ENCODE measurements around the genes TAF1L, SPINK4, AQP7, PRSS3, UBAP2 and NUDT2.

DNA sequence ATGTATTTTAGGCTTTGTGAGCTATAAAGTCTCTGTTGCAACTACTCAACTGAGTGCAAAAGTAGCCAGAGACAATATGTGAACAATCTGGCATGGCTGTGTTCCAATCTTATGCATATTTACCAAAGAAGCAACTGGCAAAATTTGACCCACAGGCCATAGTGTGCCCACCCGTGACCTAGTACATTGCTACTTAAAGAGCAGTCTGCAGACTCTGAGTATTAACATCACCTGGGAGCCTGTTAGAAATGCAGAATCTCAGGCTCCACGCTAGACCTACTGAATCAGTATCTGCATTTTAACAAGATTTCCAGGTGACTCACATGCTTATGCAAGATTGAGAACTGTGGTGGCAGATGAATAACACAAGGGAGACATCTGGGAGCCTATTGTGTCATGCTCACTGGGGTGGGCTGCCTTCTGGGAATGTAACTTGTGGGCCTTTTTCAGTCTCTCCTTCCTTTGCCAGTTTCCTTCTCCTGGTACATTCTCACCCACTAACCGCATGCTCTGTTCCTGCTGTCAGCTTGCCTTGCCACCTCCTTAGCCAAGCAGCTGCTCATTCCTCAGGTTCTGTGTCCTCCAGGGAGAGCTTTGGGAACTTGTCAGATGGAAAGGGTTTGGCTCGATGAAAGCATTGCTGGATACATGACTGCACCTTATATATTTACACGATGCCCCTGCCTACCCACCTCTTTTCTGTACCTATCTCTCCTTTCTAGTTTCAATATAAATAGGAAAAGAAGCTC is 176.5 kb upstream of the C9orf72 start:
- PRO-cap, 7 experiments: no peak in any of the 7 experiments
- RAMPAGE, long total RNA, 2 experiments: no peak in any of the 2 experiments

- PRO-cap, 7 experiments: no peak in any of the 7 experiments
- RAMPAGE, long total RNA, 2 experiments: no peak in any of the 2 experiments
Observed at GRCh38 chr9:27844722-27845083, 271.4 kb upstream of the C9orf72 start.

DNA sequence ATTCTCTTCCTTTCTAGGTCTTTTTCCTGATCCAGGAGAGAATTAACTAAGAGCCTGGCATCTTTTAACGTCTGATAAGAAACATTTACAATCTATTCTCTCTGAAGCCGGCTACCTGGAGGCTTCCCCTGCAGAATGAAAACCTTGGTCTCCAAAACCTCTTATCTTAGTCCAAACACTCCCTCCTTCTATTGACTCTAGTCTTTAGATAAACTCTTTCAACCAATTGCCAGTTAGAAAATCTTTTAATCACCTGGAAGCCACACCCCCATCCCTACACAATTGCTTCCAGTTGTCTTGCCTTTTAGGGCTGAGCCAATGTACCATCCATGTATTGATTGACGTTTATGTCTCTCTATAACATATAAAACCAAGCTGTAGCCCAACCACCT is 297.1 kb downstream of the LINGO2 start:
- PRO-cap, 7 experiments: no peak in any of the 7 experiments
- RAMPAGE, long total RNA, 2 experiments: no peak in any of the 2 experiments

GRCh38 chr9:29212010-29212572 is 1.3 kb downstream of the LINGO2 start:
- PRO-cap, 7 experiments: no peak in any of the 7 experiments
- RAMPAGE, long total RNA, 2 experiments: no peak in any of the 2 experiments

DNA sequence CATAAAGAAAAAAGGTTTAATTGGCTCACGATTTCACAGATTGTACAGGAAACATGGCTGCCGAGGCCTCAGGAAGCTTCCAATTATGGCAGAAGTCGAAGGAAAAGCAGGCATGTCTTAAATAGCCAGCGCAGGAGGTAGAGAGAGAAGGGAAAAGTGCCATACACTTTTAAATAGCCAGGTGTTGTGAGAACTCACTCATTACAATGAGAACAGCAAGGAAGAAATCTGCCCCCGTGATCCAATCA is 1484.0 kb upstream of the LINGO2 start:
- PRO-cap, 7 experiments: no peak in any of the 7 experiments
- RAMPAGE, long total RNA, 2 experiments: no peak in any of the 2 experiments

DNA sequence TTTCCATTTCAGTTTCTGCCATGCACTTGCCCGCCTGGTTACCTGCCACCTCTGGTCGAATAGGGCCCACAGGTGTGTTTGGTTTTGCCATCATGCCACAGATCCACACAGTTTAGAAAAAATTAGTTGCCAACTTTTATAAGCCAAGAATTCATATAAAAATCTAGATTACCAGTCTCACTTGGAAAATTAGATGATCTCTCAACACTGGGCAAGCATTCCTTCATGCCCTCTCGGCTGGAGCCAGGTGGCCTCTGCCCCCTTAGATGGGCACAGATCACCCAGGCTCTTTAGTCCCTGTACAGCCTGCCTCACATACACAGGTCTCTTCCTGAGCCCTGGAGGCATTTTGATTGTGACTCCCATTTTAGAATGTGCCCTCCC is 19.9 kb downstream of the ACO1 start:
- PRO-cap, 7 experiments: no peak in any of the 7 experiments
- RAMPAGE, long total RNA, 2 experiments: no peak in any of the 2 experiments

DNA sequence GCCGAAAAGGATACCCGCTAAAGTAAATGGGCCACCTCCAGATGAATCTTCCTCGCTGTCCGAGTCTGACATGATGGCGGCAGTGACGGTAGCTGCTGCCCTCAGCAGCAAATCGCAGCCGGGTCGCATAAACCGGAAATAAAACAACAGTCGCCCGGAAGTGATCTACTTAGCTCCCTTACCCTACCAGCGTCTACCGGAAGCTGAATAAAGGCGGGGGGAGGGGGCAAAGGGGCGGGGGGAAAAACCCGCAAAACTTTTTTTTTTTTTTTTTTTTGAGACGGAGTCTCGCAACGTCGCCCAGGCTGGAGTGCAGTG is at the start of gene TAF1L:
TSS of gene TAF1L (minus strand) at position 219 of the 318 bp plus-strand sequence.
- PRO-cap, 7 experiments: no peak in any of the 7 experiments
- RAMPAGE, long total RNA, 2 experiments: no peak in any of the 2 experiments

DNA sequence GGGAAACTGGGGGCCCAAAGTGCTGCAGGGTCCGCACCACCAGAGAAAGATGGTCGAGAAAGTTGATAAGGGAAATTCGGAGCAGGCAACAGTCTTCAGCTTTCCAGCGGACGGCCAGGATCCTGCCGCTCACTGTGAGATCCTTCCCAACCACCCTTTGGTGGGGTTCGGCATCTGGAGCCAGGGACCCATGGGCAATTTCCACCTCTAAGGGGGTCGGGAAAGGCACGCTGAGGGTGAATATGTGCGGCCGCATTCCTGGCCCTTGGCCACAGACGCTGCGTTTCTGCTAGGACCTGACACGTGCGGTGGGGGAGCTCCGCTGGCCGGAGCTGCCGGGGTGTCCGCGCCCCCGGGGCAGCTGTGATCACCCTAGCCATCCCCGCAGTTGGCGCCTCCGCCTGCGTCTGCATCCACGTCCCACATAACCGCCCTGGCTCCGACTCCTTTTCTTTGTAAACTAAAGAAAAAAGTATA is 5.3 kb upstream of the DNAJA1 start:
- PRO-cap, 7 experiments: no peak in any of the 7 experiments
- RAMPAGE, long total RNA, 2 experiments: no peak in any of the 2 experiments

DNA sequence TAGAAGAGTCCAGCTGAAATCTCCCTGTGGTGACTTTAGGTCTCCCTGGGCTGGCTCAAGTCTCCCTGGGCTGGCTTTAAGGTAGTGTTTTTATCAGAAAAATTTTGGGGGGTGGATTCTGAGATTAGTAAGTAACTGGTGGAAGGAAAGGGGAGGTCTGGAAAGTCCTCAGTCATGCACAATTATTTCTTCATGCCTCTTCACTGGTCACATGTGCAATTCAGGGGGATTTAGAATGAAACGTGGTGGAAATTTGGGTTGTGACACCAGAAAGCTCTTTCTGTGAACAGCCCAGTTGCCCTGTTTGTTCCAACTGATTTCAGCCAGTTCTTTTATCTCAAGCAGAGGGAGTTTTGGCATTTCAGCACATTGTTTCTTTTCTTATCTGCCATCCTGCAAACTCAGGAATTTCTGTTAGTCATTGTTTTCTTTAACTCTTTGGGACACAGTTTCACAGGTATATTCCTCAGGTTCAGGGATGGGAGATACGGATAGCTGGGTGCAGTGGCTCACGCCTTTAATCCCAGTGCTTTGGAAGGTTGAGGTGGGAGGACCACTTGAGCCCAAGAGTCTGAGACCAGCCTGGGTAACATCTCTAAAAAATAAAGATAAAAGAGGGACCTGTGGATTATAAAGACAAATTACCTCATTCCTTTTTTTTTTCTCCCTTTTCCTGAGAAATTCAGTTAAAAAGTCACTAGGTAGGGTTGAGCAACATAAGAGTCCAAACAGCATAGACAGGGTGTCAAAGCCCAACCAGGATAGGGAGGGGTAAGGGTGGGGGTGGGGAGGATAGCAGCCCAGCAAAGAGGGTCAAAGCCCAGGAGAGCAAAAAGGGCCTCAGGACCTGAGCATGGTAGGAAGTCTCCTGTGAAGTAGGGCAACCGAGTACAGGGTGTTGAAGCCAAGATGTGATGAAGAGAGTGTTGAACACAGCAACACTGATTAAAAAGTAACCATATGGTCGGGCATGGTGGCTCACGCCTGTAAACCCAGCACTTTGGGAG is 5.3 kb upstream of the B4GALT1 start:
- PRO-cap, 7 experiments: peak in 5 of 7 experiments; most common plus-strand start position 258 of the sequence (in 1); most common minus-strand start position 64 of the sequence (in 4)
- RAMPAGE, long total RNA, 2 experiments: no peak in any of the 2 experiments

GRCh38 chr9:33211711-33212428 is 28.1 kb upstream of the SPINK4 start:
- PRO-cap, 7 experiments: no peak in any of the 7 experiments
- RAMPAGE, long total RNA, 2 experiments: no peak in any of the 2 experiments

DNA sequence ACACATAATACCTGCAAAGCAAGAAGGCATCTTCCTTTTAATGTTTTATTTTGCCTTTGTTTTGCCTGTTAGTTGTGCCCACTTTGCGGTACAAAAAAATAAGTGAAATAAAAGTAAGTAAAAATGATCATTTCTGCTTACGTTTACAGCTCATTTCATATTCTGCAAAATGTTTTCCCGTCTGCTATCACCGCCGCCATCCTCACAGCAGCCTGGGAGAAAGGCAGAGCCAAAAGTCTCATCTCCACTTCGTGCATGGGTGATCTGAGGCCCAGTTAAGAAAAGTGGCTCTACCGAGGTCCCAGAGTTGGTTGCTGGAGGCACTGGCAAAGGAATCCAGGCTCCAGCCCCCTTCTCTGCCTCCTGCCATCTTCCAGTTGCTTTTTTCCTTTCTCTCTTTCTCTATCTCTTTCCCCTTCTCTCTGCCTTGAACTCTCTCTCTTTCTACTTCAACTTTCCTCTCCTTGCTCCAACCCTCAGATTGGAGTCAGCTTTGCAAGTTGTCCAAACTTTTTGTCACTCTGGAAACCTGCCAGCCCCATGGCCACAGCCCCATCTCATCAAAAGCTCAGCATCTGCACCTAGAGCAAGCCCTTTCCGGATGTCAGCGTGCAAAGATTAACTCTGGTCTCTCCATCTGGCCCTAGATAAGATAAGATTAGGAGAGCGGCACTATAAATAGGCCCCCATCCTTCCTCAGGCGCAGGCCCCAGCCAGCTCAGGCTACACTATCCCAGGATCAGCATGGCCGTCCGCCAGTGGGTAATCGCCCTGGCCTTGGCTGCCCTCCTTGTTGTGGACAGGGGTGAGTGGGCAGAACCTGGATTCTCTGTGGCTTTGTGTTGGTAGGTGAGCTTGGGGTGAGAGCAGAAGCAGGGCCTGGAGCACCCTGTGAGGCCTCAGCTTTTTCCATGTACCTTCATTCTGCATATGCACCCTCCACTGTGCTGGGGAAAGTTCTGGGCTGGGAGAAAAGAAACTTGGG is at the start of gene SPINK4:
TSS of gene SPINK4 (plus strand) at position 703 of the 985 bp plus-strand sequence.
- PRO-cap, 7 experiments: no peak in any of the 7 experiments
- RAMPAGE, long total RNA, 2 experiments: start-site peak on the plus strand in 1 of 2 experiments, centred at position 703 of the sequence, 33 reads per replicate

GRCh38 chr9:33402249-33402974 is at the start of gene AQP7:
TSS of gene AQP7 (minus strand) at chr9:33402568.
- PRO-cap, 7 experiments: peak in 1 of 7 experiments; most common minus-strand start chr9:33402547 (in 1)
- RAMPAGE, long total RNA, 2 experiments: start-site peak on the minus strand in 1 of 2 experiments, at chr9:33402519-33402588 at its widest, 13 reads per replicate

- PRO-cap, 7 experiments: no peak in any of the 7 experiments
- RAMPAGE, long total RNA, 2 experiments: no peak in any of the 2 experiments
Observed at GRCh38 chr9:33443622-33444281, 3.6 kb downstream of the AQP3 start.

- PRO-cap, 7 experiments: no peak in any of the 7 experiments
- RAMPAGE, long total RNA, 2 experiments: no peak in any of the 2 experiments
Observed at GRCh38 chr9:33795064-33795747, at the start of gene PRSS3. TSS of gene PRSS3 (plus strand) at chr9:33795561.

DNA sequence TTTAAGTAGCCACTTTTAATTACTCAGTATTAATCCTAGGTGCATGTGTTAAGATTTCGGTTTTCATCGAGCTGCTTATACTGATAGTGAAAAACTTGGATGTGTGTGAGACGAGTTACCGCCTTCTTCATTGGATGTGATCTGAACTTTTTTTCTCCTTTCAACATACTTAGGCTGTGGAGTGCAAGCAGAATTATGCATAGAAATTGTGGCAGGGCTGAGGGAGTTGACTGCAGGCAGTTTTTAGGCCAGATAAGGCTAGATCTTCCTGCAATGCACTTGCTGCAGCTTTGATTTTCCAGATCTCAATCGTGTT is 101.2 kb downstream of the UBE2R2 start:
- PRO-cap, 7 experiments: no peak in any of the 7 experiments
- RAMPAGE, long total RNA, 2 experiments: no peak in any of the 2 experiments

GRCh38 chr9:33943873-33944780 is 104.6 kb downstream of the UBAP2 start:
- PRO-cap, 7 experiments: no peak in any of the 7 experiments
- RAMPAGE, long total RNA, 2 experiments: no peak in any of the 2 experiments

- PRO-cap, 7 experiments: no peak in any of the 7 experiments
- RAMPAGE, long total RNA, 2 experiments: no peak in any of the 2 experiments
Observed at GRCh38 chr9:33971458-33972172, 77.1 kb downstream of the UBAP2 start.

DNA sequence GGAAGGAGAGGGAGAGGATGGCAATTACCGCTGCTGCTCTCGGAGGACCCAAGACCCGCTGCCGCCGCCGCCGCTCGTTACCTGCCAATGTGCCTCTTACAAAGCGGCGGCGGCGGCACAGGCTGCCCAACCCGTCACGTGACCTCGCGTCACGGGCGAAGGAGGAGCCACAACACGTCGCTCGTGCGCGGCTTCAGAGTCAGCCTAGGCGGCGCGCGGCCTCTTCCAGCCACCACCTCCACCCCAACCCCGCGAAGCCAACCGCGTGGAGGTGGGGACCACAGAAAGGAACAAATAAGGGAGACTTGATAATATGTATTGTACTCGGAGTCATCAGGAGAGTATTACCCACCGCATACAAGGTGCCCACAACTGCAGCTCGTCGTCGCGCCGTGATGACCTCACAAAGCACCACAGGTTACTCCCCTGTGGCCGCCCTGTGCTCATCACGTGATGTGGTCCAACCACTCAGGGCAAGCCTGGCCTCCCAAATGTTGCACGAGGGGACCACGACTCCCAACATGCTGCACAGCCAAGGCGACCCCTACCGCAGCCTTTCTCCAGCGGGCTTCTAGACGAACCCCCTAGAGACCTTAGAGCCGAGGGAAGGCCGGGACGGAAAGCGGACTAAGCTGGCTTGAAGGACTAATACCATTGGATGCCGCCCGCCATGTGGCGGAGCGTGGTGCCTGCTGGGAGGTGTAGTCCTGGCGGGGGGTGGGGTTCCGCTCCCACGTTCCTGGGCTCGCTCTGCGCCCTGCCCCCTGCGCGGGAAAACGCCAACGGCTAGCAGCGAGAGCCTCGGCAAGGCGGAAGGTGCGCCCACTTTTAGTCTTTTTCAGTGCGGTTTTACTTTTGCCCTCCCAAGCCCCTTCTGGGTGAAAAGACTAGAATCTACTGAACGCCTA is at the start of gene UBAP2:
TSS of gene UBAP2 (minus strand) at position 91 of the 908 bp plus-strand sequence.
- PRO-cap, 7 experiments: peak in 7 of 7 experiments; most common plus-strand start position 196 of the sequence (in 7); most common minus-strand start position 89 of the sequence (in 4)
- RAMPAGE, long total RNA, 2 experiments: start-site peak on the minus strand in 2 of 2 experiments, centred at positions 126 to 134 of the sequence, 49 to 200 reads per replicate

DNA sequence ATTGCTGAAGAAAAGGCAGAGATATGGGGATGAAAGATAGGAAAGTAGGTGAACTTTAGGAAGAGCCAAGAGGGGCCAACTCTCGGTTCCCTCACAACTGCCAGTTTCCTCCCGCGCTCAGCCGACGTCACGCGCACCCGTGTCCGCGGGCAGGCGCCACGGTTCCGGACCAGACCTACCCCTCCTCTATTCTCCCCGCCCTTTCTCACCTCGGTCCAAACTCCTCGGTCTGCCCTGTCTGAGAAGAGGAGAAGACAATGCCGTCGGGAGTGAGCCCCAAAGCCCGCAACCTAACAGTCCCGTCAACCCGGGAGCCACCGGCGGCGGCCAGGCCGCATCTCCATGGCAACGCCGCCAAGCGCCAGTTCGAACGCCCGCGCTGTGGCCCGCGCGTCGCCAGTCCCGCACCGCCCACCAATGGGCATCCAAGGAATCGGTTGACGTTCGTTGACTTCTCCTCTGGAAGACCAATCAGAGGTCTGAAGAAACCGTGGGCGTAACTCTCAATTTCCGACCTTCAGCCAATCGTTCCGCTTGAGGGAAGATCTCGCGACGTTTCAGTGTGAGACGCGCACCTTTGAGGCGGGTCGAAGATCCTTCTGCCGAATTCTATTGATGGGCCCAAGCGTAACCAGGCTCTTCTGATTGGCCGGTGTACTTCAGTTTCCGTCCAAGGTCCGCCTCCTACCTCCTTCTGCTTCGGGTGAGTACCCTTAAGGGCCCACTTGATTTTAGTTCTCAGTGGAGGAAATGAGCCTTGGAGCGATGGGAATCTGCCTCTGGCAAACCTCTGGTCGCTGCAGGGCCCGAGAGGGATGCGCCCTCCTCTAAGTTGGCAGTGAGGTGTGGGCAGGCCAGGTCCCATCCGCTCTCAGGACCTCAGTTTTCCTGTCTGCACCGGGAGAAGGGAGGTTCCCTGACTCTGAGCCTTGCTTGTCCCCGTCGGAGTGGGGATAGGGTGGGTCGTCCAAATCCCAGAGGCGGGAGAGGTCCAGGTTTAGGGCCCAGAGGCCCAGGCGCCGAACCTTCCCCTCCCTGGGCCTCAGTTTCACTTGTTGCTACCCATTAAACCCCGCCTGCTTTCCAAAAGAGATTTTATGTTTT is at the start of gene NUDT2:
TSS of gene NUDT2 (plus strand) at position 673 of the 1,104 bp plus-strand sequence.
- PRO-cap, 7 experiments: peak in 7 of 7 experiments; most common plus-strand start position 692 of the sequence (in 7); most common minus-strand start position 372 of the sequence (in 4)
- RAMPAGE, long total RNA, 2 experiments: start-site peak on the plus strand in 1 of 2 experiments, centred at position 690 of the sequence, 183 reads per replicate; start-site peak on the minus strand in 1 of 2 experiments, centred at position 333 of the sequence, 19 reads per replicate

GRCh38 chr9:34377425-34377900 is 765 bp upstream of the MYORG start:
- PRO-cap, 7 experiments: no peak in any of the 7 experiments
- RAMPAGE, long total RNA, 2 experiments: no peak in any of the 2 experiments